AG08470 (cell line): ENCODE data around the gene DAB2.

- RRBS: no CpG with 5 or more reads among the region's 14 CpGs
Observed at GRCh38 chr5:37523630-37524213, 144.6 kb downstream of the WDR70 start.

GRCh38 chr5:37634263-37634861 lies 205.5 kb downstream of the GDNF start:
- RRBS: no CpG with 5 or more reads among the region's 3 CpGs

DNA sequence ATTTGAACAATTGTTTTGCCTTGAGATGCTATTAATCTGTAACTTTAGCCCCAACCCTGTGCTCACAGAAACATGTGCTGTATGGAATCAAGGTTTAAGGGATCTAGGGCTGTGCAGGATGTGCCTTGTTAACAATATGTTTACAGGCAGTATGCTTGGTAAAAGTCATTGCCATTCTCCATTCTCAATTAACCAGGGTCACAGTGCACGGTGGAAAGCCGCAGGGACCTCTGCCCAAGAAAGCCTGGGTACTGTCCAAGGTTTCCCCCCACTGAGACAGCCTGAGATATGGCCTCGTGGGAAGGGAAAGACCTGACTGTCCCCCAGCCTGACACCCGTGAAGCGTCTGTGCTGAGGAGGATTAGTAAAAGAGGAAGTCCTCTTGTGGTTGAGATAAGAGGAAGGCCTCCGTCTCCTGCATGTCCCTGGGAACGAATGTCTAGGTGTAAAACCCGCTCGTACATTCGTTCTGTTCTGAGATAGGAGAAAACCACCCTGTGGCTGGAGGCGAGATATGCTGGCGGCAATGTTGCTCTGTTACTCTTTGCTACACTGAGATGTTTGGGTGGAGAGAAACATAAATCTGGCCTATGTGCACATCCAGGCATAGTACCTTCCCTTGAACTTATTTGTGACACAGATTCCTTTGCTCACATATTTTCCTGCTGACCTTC lies 167.7 kb downstream of the GDNF start:
- RRBS: no CpG with 5 or more reads among the region's 12 CpGs

DNA sequence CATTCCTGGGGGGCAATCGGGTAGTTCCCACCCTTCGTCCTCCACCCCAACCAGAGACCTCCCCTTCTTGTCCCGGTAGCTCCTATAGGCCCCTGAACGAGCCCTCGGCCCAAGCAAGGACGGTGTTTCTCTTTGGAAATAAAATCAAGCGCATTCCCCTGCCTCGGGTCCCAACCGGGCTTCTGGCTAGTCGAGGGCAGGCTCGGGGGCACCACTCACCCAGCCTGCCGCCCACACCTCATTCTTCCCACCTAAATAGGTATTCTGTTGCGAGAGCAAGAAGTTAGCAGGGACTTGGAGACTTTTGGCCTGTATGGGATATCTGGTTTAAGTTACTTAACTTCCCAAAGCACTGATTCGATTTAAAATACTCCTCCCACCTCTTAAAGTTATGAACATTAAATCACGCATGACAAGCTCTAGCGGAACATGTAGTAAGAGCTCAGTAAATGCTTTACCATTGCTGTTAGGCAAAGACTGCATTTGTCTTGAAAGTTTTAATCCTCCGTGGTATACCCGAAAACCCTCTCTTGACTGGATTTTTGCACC lies 4.6 kb downstream of the GDNF start:
- RRBS: 99% methylated on average over 6 of the region's 18 CpGs

GRCh38 chr5:38444942-38445940 lies 111.2 kb downstream of the LIFR start:
- RRBS: 82% methylated on average over 7 of the region's 24 CpGs

DNA sequence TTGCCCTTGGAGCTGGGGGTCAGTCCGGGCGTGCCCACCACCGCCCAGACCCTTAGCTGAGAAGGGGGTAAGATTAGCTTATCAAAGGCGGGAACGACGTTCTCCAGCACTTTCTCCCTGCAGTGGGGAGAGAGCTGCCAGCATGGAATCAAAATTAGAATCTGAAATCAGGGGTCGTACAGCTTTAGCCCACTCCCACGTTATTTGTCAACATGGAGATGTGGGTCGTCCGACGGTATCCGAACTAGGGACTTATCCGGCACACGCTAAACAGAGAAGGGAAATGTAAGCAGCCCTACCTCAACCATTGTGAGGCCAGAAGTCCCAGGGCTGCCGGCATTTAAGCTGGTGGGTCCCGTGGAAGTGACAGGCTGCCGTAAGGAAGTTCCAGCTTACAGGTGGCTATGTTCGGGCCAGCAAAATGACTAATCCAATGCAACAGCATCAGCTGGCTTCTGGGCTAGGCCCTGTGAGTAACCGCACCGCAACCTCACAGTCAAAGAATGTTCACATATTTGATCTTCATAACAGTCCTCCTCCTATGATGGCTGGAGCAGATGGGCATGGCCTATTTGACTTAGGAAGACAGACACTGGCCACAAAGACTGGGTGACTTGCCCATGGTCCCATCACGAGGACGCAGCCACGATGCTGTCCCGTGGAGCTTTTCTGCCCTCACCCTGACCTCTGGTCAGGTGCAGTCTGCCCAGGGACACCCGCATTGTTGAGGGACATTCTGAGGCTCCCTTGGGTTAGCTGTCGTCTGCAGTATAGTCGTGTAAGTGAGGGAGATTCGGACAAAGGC lies 88.3 kb downstream of the LIFR start:
- RRBS: 71% methylated on average over 3 of the region's 28 CpGs

GRCh38 chr5:38543989-38544912 lies 12.2 kb downstream of the LIFR start:
- RRBS: no CpG with 5 or more reads among the region's 10 CpGs

GRCh38 chr5:38831976-38832440 lies 13.8 kb upstream of the OSMR start:
- RRBS: no CpG with 5 or more reads among the region's 2 CpGs

DNA sequence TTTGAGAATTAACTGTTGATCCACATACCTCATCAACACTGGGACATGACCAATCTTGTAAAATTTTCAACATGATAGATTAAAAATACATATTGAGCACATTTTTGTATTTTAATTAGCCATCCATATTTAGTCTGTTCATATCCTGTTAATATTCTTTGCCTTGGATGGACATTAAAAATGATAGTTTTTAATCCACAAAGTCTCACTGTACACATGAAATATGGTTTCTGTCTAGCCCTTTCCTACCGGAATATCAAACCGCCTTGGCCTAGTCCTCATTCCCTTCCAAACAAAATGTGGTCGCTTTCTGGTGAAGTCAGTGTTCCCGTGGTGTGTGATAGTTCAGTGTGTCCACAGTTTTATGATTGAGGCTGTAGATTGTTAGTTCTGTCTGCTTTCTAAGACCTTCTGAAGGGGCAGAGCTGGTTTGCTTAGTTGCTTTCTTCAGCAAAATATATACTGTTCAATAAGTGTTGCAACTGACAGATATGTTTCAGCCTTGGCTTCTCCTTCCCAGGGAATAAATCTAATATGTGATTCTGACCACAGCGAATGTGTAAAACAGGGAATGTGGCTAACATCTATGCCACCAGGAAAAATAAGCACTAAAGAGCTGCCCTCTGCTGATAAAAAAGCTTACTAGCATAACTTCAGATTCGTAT lies 13.2 kb upstream of the OSMR start:
- RRBS: no CpG with 5 or more reads among the region's 6 CpGs

DNA sequence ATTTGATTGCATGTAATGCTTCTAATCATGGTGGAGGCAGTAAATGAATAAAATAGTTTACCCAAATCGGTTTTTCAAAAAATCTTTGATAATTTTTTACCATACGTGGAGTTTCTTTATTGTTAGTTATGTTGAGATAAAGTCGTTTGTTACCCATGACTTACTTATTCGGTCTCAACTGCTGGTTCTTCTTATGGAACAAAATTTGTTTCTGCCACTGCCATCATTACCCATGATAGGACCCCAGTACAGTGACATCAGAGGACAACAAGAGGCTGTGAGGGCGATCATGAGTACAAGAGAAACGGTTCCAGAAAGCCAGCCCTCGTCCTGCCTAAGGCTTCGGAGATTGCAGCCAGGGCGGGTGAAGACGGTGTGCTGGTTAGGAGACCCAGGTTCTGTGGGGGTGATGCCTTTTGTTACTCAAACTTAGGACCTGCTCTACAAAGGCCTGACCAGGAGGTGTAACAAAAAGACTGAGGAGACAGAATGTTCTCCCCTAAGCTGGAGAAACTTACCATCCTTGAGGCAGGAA lies 10.9 kb downstream of the FYB1 start:
- RRBS: no CpG with 5 or more reads among the region's 10 CpGs

- RRBS: no CpG with 5 or more reads among the region's 6 CpGs
Observed at GRCh38 chr5:39420773-39421384, 3.9 kb downstream of the DAB2 start.

DNA sequence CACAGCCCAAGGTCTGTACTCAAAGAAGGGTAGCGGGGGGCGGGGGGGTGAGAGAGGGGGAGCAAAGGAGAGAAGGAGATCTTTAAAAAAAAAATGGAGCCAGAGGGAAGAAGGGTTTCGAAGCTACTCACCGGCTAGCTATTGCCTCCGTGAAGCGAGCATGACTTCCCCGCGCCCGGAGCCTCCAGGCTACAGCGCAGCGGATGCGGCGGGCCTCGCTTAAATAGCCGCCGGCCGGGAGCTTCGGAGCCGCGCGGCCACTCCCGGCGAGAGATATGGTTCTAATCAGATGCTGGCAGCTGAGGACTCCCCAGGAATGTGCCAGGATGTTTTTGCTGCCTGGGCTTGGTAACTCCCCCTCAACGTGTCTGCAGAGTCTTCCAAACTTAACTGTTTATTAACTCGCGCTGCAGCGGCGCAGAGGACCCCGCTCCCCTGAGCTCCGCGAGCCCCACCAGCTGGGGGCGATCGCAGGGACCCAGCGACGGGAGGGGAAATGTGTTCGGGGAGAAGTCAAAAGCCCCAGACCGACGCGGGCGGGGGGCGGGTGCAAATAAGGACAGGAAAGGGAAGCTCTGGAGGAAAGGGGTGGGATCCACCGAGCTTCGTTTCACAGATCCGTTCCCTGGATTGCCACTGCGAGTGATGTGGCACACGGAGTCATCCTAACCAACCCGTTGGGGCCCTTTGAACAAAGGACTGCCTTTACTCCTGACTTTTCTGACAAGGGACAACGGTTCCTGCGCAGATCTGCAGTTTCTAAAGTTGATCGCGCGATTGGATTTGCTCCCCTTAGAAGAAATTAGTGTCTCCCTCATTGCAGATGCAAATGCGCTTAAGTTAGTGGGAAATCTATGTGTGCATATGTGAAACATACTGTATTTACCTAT lies at the start of gene DAB2:
TSS of gene DAB2 (minus strand) at position 308 of the 890 bp plus-strand sequence.
- RRBS: under 1% methylated on average over 8 of the region's 53 CpGs

GRCh38 chr5:40388753-40389144 lies 291.0 kb upstream of the PTGER4 start:
- RRBS: no CpG with 5 or more reads among the region's 1 CpG

DNA sequence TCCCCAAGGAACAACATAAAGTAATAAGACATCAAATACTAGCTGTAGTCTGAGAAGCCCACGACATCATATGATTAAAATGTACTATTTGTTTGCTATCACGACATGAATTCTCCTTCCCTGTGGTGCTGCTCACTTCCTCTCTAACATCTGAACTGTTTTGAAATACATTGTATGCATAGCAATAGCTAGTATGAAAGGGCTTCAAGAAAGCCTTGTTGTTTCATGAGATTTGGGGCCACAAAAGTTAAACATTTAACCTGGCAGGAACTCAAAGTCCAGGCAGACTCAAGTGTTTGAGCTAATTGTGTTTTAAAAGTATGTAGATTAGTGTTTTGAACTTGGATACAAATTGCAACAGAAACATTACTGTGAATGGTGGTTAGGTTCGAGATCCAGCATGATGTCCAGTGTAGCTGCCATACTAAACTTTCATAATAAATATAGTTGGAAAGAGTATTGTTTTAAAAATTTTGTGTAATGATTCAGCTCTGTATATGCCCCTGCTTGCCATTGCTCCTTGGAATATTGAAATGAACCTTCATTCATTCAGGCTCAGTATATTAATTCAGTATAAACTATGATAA lies 237.3 kb upstream of the PTGER4 start:
- RRBS: no CpG with 5 or more reads among the region's 3 CpGs

DNA sequence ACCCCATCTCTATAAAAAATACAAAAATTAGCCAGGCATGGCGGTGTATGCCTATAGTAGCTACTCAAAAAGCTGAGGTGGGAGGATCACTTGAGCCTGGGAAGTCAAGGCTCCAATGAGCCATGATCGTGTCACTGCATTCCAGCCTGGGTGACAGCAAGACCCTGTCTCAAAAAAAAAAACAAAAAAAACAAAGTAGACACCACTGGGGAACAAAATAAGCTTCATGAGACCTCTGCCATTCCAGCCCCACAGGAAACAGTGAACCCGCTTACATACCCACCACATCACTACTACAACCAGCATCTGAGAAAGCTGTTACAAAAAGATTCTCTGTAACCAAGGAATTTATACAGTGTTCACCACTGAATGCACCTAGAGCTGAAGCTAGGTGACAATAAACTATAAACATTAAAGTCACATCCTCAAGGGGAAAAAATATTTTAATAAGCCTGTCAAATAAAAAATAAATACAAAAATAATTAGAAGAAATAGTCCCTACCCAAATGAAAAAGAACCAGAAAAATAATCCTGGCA lies 26.1 kb upstream of the PTGER4 start:
- RRBS: no CpG with 5 or more reads among the region's 3 CpGs

- RRBS: no CpG with 5 or more reads among the region's 3 CpGs
Observed at GRCh38 chr5:40689461-40689874, 9.8 kb downstream of the PTGER4 start.

GRCh38 chr5:40832367-40832931 lies 2.6 kb downstream of the RPL37 start:
- RRBS: no CpG with 5 or more reads among the region's 5 CpGs

DNA sequence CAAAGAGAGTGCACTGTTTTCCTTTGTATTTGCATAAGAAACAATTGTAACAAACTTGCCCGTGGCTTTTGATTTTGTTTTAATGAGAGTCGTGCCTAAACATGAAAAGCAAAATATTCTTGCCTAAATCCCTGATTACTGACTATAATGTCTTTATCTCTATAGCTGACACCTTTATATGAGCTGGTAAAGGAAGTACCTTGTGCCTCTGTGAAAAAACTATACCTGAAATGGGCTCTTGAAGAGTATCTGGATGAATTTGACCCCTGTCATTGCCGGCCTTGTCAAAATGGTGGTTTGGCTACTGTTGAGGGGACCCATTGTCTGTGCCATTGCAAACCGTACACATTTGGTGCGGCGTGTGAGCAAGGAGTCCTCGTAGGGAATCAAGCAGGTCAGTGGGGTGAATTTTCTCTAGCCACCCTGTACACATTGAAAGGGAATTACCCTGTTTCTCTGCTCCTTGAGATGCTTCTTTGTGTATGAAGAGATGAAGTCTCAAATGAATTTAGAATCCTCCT lies 48.6 kb downstream of the C7 start:
- RRBS: no CpG with 5 or more reads among the region's 7 CpGs

DNA sequence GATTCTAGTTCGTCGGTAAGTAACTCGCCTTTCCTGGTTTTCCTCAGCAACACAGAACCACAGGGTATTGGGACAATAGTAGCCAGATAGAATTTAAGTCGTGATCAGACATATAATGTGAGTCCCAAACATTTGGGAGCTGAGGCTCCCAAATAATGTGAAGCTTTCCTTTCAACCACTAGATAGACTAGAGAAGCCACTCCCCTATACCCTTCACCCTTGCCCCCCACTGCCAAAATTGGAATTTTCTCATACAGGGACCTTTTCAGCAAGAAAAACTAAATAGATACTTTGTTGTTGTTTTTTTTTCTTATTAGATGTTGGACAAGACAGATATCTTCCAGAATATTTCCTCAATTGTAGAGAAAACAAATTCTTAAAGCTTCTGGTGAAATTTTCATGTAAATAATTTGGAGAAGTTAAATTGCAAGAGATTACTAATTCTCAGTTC lies 1.9 kb downstream of the C6 start:
- RRBS: no CpG with 5 or more reads among the region's 4 CpGs